ENCODE measurements around the genes KLHL18 and PTPN23.

DNA sequence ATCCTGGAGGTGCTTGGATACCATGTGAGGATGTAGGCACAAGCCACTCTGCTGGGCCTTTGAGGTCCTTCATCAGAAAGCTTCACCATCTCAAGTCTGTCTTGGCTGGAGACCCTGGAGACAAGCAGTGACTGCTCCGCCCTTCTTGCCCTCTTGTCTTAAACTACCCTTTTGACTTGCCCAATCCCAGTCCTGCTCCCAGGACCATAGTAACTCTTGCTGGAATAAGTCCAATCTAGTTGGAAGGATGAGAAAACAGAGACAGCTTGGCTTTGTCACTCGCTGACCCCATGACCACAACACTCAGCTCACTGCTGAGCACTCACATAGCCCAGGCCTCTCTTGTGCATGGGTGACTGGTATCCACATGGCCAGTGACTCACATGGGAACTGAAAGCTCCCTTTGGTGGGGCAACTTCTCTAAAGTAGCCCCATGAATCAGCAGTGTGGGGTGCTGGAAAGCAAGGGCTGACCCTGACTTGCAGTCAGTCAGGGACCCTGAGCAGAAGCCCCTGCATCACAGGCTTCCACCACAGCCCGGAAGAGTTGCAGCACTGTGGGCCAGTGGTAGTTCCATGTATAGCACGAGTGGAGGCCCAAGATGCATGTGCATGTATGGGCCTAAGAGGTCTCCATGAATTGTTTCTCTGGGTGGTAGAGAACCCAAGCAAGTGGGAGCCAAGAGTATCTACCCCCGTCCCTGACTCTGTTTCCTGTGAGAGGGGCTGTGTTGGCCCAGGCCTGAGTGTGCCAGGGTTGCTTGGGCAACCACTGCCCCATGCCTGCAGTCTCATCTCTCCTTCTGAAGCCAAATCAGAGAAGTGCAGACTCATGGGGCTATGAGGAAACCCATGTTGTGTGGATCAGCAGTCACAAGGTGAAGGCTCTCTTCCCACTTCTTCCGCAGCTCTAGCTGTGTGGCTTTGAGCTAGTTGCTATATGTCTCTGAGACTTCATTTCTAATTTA is 62.1 kb upstream of the XCR1 start:
- RRBS = no CpG with 5 or more reads among the region's 6 CpGs

DNA sequence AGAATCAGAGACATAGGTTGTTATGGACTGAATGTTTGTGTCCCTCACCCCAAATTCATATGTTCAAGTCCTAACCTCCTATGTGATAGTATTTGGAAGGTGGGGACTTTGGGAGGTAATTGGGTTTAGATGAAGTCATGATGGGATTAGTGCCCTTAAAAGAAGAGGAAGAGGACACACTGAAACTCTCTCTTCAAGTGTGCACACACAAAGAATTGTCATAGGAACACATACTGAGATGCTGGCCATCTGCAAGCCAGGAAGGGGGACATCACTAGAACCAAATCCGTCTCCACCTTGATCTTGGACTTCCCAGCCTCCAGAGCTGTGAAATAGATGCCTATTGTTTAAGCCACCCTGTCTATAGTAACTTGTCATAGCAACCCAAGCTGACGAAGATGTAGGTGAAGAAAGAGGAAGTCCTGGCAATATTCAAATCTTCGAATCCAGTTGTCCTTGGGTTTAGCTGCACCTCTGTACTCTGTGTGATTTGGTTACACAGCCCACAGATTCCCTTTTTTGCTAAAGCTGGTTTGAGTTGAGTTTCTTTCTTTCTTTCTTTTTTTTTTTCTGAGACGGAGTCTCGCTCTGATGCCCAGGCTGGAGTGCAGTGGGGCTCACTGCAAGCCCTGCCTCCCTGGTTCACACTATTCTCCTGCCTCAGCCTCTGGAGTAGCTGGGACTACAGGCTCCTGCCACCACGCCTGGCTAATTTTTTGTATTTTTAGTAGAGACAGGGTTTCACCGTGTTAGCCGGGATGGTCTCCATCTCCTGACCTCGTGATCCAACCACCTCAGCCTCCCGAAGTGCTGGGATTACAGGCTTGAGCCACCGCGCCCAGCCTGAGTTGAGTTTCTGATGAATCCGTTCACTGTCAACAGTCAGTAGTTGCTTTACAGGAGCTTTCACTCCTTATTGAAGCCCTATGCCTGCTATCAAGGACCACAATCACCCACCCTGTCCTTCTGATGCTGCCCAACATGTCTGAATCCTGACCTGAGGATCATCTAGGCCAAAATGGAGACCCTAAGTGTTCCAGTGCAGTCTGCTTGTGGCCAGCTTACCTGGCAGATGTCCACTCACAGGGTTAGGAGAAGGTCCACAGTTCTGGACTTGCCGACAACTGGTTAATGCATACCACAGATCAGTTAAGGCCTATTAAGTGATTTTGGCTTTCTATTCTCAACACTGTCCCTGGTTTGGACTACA is 68.2 kb upstream of the XCR1 start:
- RRBS = no CpG with 5 or more reads among the region's 14 CpGs

- RRBS = no CpG with 5 or more reads among the region's 3 CpGs
Observed at GRCh38 chr3:46541696-46542338, 24.3 kb downstream of the LRRC2 start.

DNA sequence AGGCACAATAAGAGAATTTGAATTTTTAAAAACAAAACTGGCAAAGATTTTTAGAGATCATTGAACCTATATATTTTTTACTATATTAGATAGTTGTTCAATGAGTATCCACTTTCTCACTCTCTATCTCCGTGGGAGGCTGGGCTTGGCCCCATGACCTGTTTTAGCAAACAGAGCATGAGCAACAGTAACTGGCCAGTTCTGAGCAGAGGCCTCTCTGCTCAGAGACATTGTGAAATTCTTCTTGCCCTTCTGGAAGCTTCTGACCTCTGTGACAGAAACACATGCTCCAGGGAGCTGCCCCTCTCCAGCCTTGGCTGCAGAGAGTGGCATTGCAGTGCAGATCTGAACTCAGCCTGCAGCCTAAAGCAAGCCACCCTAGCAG is 20.4 kb downstream of the FAM240A start:
- RRBS = no CpG with 5 or more reads among the region's 1 CpG

- RRBS = no CpG with 5 or more reads among the region's 11 CpGs
Observed at GRCh38 chr3:46690583-46691261, 2.8 kb downstream of the ALS2CL start.

- RRBS = no CpG with 5 or more reads among the region's 10 CpGs
Observed at GRCh38 chr3:46868894-46869520, 5.8 kb upstream of the MYL3 start.

GRCh38 chr3:46893429-46894135 is 16.1 kb downstream of the PTH1R start:
- RRBS = no CpG with 5 or more reads among the region's 12 CpGs

- RRBS = no CpG with 5 or more reads among the region's 9 CpGs
Observed at GRCh38 chr3:46913538-46914071, 36.1 kb downstream of the PTH1R start.

- RRBS = no CpG with 5 or more reads among the region's 7 CpGs
Observed at GRCh38 chr3:46915717-46916614, 38.4 kb downstream of the PTH1R start.

DNA sequence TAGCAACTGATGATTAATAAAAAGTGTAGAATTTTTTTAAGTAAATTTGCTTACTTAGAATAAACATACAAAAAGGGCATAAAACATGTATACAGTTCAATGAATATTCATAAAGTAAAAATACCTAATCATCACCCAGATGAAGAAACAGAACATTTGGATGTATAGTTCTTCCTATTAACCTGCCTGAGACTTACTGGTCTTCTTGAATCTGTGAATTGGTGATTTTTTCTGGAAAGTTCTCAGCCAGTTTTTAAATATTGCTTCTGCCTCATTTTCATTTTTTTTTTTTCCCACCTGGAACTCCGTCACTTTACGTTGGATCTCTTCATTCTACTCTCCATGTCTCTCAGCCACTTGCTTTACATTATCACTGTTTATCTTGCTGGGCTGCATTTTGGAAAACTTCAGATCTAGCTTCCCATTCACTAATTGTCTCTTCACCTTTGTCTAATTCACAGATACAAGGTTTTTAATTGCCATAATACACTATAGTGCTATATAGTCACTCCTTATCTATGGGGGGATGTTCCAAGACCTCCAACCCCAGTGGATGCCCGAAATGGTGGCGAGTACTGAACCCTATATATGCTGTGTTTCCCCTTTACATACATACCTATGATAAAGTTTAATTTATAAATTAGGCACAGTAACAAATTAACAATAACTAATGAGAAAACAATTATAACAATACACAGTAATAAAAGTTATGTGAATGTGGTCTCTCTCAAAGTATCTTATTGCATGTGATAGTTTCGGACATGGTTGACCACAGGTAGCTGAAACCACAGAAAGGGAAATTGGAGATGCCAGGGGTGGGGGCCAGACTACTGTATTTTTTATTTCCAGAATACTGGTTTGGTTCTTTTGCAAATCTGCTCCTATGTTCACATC is 40.4 kb downstream of the PTH1R start:
- RRBS = no CpG with 5 or more reads among the region's 5 CpGs

- RRBS = no CpG with 5 or more reads among the region's 3 CpGs
Observed at GRCh38 chr3:46928125-46928693, 48.3 kb downstream of the CCDC12 start.

DNA sequence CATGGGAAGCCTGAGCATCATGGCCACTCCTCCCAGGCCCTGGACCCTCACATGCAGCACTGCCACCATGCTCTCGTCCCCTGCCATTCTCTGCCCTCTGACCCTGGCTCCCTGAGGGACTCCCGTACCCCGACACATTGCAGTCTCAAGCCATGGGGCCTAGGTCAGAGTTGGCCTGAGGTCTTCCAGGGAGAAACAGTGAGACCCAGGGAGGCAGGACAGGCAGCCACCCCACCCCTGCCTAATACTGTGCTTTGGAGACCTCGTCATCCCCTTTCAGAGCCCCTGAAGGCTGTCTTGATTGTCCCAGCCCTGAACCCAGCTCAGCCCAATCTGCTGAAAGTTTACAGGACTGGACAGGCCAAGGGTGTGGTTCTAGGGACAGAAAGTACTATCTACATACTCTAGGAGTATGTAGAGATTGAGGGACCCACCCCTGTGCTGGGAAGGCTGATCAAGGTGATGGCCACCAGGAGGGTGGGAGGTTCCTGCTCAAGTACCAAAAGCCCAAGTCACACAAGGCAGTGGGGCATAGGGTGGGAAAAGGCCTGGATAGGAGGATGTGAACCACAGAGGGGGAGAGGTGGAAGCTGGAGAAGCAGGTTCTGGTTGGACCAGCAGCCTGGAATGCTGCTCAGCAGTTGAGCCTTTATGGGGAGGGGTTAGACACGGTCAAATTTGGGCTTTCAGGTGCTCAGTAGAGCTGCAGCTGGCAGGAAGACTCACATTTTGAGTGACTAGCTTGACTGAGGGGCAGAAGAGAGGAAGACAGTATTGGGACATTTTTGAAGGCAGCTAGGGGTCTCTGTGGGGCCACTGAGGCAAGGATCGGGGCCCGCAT is 6.6 kb downstream of the NBEAL2 start:
- RRBS = no CpG with 5 or more reads among the region's 7 CpGs

- RRBS = no CpG with 5 or more reads among the region's 10 CpGs
Observed at GRCh38 chr3:46987188-46987667, 7.8 kb downstream of the NBEAL2 start.

- RRBS = no CpG with 5 or more reads among the region's 15 CpGs
Observed at GRCh38 chr3:47002869-47003284, 23.4 kb downstream of the NBEAL2 start.

DNA sequence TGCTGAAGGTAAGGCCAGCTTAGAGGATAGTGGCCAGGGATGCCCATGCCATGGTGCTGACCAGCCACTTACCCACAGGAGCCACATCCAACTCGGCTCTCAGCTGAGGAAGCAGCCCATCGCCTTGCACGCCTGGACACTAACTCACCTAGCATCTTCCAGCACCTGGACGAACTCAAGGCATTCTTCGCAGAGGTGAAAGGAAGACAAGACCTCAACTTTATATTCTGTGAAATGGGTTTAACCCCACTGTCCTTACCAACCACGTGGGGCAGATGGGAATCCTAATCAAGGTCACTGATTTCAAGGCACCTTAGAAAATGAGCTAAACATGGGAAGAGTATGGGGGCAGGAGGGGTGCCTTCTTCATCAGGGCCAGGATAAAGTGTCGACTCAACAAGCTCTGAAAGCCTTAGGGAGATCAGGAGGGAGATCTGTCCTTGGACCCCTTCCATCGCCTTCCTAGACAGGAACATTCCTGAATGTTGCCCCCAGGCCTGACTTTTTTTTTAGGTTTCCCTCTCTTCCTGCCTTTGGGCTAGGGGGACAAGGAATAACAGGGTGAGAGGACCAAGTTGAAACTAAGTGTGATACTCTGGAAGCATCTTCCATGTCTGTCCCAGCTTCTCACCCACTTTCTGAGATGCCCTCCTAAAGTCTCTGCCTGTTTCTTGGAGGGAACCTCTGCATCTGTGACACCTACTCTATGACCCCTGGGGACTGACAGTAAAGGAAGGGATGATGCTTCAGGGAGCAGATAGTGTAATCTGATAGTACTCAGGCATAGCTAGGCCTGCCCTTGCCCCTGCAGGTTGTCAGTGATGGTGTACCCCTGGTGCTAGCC is 27.0 kb downstream of the NBEAL2 start:
- RRBS = no CpG with 5 or more reads among the region's 8 CpGs

DNA sequence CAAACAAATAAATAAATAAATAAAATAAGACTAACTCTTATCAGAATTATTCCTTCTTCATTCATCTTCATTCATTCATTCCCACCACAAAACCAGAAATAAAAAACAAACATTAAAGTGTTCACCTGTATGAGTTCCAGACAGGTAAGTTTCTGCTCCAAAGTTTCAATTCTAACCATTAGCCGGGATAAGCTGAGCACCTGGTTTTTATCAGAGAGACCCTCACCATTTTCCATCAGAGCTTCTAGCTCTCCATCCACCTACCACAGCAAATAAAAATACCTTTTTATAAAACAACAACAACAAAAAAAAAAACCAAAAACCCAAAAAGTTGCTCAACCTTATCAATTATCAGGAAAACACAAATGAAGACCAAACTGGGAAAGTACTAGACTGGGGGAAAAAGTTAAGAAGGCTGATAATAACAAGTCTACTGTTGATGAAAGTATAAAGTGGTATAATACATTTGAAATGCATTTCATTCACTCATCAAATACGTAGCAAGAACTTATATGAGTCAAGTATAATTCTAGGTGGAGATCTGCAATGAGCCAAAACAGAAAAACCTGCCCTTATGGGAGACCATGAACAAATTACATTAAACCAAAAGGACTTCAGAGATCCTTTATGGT is 75.8 kb downstream of the SETD2 start:
- RRBS = no CpG with 5 or more reads among the region's 2 CpGs

DNA sequence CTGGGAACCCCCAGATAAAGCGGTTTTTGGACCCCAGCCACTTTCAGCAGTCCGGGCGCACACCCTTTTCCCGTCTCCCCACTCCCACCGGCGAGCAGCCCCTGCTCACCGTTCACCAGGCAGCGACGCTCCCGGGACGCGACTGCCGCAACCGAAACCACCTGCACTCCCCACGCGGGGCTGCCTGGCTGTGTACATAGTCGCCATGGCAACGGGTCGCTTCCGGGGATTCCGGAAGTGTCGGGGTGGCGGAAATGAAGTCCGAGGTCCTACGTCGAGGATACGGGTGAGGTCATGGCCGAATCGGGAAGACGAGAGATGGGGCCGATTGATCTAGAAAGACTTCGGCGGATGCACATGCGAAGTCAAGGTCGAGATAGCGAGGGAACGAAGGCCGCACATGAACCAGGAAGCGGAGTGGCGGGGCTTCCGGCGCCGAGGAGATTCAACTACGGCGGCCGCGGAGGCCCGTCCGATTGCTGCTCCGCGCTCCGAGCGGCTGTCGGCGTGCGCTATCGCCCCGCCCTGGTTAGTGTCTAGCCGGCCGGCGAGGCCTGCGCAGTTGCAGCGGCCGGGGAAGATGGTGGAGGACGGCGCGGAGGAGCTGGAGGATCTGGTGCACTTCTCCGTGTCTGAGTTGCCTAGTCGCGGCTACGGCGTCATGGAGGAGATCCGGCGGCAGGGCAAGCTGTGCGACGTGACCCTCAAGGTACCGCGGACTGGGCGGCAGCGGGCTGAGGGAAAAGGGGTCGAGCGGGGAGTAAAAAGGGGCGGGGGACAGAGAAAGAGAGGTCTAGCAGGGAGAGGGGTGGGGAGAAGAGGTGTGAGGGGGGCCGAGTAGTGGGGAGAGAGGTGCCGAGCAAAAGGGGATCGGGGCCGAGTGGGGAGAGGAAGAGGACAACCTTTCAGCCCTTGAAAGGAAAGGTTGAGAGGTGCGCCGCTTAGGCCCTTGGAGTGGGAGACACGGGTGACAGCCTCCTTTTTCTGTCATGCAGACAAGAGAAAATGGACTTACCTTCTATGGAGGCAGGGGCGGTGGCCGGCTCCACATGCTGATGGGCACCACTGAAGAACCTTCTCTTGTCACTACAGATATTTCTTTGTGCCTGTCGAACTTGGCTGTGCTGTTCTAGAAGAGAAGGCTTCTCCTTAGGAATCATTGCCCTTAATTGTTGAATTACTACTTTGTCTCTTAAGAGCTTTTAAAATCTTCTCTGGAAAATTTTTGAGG is at the start of gene KLHL18:
KLHL18 (plus strand) TSS at position 559 of the 1,231 bp plus-strand sequence.
- RRBS = under 1% methylated on average over 34 of the region's 93 CpGs

DNA sequence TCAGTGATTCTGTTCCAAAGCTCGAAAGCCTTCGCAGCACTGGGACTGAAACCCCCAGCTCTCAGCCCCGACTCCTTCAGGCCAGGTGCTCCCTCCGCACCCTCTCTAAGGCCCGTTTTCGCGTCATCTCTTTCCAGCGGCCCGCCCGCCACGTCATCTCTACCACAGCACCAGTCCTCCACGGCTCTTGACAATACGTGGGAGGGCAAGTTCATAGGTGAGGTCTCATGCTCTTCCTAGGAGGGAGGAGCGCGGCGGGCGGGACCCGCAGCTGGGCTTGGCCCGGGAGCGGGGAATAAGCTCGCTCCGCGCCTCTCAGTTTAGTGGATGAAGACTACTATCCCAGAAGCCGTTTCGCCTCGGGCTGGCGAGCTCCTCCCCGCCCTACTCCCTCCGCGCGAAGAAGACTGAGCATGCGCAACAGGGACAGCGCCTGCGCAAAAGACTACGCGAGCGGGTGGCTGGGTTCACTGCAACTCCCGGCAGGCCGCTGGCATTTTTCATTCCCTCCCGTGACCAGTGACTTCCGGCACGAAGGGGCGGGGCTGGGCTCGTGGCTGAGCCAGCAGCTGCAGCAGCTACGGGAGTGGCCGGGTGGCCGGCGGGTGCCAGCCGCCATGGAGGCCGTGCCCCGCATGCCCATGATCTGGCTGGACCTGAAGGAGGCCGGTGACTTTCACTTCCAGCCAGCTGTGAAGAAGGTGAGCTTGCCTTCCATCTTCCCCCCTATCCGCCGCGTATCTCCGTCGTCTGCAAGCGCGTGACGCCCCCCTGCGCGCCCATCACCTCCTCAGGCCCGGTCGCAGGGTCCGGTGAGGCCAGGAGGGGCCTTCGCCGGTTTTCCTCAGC is at the start of gene PTPN23:
PTPN23 (plus strand) TSS at position 542 of the 849 bp plus-strand sequence.
- RRBS = 2% methylated on average over 16 of the region's 67 CpGs

GRCh38 chr3:47406115-47406996 is 25.5 kb downstream of the PTPN23 start:
- RRBS = no CpG with 5 or more reads among the region's 26 CpGs

DNA sequence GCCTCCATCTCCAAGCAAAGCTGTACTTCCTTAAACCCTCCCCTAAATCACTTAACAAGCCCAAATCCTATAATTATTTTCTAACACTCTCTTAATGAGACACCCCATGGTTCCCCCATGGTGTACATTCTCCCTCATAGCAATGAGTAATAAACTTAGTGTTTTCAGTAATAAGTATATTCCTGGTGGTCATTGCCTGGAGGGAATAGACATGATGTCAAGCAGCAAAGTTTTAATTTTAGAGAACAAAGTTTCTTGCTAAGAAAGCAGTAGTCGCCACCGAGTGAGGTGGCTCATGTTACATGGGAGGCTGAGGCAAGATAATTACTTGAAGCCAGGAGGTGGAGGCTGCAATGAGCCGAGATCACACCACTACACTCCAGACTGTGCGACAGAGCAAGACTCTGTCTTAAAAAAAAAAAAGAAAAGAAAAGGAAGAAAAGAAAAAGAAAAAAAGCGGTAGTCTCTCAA is 2.3 kb upstream of the ELP6 start:
- RRBS = no CpG with 5 or more reads among the region's 5 CpGs